SK-N-DZ (cell line): ENCODE data around the gene TLCD4.

DNA sequence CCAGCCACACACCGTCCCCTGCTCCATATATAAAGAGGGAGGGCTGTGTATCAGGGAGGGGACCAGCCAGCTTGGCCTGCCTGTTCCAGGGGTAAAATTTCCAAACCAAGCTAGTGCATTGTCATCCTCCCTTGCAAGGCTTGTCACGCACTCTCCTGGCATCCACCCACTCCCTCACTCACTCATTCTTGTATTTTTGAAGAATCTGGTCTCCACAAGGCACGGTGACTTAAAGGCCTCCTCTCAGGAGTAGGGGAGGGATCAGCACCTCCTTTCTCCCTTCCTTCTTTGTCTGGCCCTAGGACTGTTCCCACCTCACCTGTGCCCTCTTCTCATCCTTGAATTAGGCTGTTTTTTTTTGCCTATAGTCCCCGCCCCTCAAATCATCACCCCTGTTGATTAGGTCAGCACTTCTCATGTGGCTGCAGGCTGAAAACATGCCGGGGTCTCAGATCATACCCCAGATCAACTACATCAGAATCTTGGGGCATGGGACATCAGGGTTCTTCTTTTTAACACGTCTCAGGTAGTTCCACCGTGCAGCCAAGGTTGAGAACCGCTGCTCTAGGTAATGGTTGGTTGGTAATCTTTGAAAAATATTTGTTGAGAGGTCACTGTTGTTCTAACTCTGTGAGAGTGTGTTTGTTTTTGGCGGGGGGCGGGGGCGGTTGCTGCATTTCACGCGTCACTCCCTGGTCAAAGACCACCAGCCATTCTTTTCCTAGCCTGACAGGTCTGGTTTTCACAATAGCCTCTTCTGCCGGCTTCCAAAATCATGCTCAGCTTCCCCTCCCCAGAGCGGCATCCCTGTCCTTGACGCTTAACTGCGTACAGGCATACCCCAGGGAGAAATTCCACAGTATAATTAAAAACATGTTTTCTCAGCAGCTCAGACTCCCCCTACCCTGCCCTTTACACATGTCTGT lies 4.8 kb downstream of the ABCA4 start:
RAMPAGE:
- cytosol, long total RNA = no peak
- nucleus, long total RNA = no peak

GRCh38 chr1:94125640-94125963 lies 4.7 kb upstream of the ABCA4 start:
RAMPAGE:
- cytosol, long total RNA = no peak
- nucleus, long total RNA = no peak

DNA sequence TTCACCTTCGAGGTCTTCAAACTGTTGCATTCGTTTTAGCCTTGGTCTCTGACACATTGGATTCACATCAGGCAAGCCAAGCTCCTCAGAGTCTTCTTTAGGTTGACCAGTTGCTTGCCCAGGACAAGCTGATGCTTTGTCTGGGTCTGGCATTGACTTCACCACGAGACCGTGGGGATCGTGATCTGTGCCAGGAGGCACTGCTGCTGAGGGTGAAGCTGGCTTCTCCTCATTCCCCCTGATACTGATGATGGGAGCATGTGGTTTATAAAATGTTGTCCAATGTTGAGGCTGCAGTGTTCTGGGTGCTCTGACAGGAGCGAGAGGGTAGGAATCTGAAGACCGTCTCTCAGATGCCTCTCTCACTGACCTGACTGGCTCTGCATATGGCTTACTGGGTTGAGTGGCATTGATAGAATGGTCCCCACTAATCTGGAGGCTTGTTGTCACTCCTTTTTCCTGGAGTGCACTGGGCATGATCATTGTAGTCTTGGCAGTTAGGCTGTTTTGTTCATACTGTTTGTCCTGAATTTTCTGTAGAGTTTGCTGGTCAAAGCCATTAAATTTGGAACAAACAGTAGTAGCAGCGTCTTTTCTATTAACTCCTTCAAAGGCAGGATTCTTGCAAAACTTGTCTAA lies 53.1 kb upstream of the ABCA4 start:
RAMPAGE:
- cytosol, long total RNA = no peak
- nucleus, long total RNA = no peak

DNA sequence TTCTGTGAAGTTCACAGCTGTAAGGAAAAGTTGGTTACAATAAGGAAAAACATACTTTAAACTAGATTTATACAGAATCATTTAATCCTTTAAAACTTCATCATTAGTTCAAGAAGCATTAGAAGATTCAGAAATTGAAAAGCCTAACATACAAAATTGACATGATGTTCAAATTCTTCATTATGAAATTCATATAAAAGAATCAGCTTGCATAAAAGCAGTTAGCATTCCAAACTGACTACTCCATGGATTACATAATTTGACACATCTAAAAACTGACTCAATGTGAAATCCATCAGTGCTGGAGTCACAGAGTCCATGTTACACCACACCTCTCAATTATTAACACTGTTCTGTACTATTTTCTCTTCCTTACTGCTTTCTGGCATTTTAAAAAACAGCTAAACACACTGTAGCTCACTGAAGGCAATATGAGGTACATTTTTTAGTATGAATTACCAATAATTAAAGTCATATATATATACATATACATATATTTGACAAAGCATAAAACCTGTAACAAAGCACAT lies 28.0 kb downstream of the ARHGAP29 start:
RAMPAGE:
- cytosol, long total RNA = no peak
- nucleus, long total RNA = no peak

RAMPAGE:
- cytosol, long total RNA = no peak
- nucleus, long total RNA = no peak
These were observed 2.7 kb downstream of the ARHGAP29 start for GRCh38 chr1:94234593-94235241.

DNA sequence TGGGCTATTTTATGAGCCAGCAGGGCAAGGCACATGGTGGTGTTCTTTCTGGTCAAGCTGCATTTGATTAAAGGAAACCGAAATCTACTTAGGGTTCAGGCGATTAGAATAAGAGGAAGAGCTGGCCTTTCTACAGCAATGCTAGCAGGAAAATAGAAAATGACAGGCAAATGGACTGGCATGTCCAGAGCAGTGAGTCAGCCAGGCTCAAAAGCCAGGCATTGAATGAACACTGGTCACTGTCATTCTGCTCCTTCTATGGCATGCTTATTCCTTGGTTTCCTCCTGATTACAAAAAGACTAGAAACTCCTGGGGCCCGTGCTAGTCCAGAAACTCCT lies 28.6 kb upstream of the ARHGAP29 start:
RAMPAGE:
- cytosol, long total RNA = no peak
- nucleus, long total RNA = no peak

GRCh38 chr1:94299624-94299930 lies 62.2 kb upstream of the ARHGAP29 start:
RAMPAGE:
- cytosol, long total RNA = no peak
- nucleus, long total RNA = no peak

RAMPAGE:
- cytosol, long total RNA = no peak
- nucleus, long total RNA = no peak
These were observed 5.5 kb downstream of the F3 start for GRCh38 chr1:94535954-94536532.

DNA sequence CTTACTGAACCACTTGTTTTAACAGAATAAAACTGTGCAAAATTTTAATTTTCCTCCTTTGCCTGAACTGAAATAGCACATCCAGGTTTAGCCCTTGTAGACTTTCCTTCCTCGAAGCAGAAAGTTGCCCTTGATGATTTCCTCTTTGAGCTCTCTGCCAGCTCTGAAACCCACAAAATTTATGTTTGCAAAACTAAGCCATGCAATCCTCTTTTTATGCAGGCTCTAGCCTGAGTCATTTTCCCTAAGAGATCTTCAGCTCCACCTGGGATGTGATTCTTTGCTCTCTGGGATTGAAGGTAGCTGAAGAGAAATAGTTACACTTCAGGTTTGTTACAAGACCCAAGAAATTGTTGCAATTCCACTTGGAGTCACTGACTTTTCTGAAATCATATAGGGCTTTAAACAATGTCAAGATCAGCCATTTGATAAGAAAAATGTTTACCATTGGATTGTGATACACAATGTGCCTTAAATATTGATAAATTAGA lies 1.5 kb upstream of the F3 start:
RAMPAGE:
- cytosol, long total RNA = no peak
- nucleus, long total RNA = no peak

DNA sequence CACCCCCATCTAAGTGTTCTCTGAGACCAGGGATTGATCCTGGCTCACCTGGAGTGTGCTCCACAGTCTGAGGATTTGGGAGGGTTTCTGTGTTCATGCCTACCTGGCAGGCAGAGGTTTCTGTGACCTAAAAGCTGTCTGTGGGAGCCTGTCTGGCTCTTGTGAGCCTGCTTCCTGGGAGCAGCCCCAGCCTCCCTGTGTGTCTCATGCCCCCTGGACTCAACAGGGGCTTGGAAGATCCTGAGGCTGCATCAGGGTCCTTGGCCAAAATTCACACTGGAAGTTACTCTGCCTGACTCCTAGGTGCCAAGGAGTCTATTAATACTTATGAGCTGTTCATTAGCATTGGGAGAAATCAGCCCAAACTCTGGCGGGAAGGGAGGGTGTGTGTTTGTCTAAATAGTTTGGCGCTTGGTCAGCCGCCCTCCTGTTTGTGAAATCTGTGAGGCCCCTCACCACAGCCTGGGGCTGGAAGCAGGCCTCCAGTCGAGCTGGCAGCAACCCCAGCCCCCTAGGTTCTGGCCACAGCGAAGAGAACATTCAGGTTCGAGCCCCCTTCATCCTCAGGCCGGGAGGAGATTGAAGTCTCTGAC lies 82.0 kb upstream of the F3 start:
RAMPAGE:
- cytosol, long total RNA = no peak
- nucleus, long total RNA = no peak

DNA sequence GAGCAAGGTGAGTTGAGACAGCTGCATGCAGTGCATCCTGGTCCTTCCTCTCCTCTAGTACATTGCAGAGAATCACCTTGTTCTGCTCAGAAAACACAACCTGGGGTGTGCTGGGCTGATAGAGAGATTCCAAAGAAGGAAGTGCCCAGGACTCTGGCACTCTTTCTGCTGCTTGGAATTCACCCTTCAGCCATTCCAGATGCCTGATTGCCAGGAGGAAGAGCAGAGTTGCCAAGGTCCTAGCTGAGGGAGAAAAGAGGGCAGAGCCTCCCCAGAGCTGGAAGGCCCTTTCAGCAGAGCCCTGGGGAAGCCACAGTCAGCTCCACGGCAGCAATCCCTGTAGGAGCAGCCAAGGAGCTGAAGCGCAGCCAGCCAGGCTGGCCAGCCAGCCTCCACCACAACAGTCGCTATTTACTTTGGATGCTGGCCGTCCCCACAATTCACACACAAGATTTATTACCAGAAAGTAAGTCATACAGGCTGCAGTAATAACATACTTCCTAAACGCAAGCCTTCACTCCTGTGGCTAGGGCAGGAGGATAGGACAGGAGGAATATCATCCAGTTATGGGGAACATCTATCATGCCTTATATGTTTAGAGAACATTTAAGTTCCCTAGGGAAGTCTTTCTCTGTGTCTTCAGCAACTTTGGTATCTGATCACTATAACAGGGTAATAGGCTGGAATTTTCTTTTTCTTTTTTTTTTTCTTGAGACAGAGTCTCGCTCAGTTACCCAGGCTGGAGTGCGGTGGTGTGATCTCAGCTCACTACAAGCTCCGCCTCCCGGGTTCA lies 36.7 kb upstream of the SLC44A3 start:
RAMPAGE:
- cytosol, long total RNA = no peak
- nucleus, long total RNA = no peak

RAMPAGE:
- cytosol, long total RNA = no peak
- nucleus, long total RNA = no peak
These were observed 34.5 kb downstream of the SLC44A3 start for GRCh38 chr1:94854304-94855333.

DNA sequence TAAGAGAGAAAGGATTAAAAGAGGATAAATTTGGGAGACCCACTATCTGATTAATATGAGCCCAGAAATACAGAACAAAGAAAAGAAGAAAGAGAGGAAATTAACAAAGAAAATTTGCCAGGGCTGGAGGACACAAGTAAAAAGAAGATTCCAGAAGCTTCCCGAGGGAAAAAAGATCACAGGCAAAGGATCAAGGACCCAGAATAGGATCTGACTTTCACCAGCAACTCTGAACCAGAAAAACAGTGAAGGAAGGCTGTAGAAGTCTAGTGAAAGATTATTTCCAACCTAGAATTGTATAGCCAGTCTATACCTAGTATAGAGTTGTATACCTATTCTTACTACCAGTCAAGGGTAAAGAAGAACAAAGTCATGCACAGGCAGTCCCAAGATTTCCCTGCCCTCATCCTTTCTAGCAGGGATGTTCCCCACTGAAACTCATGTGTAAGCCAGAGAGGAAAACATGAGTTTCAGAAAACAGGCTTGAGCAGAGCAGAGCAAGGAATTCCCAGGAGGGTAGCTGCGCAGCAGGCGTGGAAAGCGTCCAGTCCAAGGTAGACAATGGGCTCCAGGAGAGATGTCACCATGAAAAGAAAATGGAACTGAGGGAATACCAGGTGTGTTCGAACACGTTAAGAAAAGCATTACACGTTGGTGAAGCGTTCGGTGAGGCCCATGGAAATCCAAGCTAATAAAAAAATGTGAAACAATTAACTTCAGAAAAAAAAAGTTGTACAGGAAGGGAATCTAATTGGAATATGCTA lies 40.4 kb downstream of the SLC44A3 start:
RAMPAGE:
- cytosol, long total RNA = no peak
- nucleus, long total RNA = no peak

GRCh38 chr1:94892799-94893406 lies 34.0 kb downstream of the CNN3 start:
RAMPAGE:
- cytosol, long total RNA = no peak
- nucleus, long total RNA = no peak

RAMPAGE:
- cytosol, long total RNA = no peak
- nucleus, long total RNA = no peak
These were observed 70.2 kb downstream of the ALG14 start for GRCh38 chr1:95002512-95003050.

DNA sequence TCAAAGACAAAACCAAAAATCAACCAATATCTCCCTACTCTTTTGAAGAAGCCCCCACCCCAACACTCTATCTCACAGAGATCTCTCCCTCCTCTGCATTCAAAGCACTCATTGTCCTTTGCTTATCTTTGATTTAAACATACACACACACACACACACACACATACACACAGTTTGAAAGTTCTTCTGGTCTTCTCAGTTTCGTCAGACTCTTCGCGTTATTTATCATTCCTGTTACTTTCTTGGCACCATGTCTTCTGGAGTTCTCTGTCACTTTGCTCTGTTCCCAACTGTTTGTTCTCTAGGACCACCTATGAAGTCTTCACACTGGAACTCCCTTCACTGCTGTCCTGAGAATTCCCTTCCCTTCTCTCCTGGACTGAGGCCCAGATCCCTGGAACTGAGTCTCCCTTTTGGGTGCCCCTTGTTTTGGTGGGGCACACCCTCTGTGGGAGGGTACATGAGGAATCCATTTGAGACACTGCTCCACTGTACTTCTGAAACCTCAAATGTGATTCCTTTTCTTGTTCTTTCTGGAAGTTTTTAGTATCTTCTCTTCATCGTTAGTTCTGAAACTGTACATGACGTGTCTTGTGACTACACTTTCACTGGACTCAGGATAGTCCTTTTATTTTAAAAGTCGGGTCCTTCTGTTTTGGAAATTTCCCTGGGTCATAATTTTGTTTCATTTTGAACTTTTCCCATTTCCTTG lies 30.4 kb downstream of the ALG14 start:
RAMPAGE:
- cytosol, long total RNA = no peak
- nucleus, long total RNA = no peak

DNA sequence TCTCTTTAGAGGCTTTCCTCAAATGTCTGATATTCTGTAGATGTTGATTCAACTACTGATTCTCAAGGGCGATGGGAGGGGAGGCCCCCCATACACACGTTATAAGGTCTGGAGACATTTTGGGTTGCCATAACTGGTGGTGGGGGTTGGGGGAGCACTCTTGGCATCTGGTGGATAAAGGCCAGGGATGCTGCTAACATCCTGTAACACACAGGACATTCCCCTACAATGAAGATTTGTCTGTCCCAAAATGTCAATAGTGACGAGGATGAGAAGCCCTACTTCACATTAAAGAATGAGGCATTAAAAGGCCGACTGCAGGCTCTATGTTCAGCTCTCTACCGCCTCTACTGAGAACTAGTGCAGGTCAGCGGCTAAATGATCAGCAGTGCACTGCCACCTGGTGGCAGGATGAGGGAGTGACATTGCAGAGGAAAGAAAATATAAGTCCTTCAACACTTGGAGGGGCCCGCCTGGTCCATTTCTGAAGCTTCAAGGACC lies 29.5 kb downstream of the ALG14 start:
RAMPAGE:
- cytosol, long total RNA = no peak
- nucleus, long total RNA = no peak

DNA sequence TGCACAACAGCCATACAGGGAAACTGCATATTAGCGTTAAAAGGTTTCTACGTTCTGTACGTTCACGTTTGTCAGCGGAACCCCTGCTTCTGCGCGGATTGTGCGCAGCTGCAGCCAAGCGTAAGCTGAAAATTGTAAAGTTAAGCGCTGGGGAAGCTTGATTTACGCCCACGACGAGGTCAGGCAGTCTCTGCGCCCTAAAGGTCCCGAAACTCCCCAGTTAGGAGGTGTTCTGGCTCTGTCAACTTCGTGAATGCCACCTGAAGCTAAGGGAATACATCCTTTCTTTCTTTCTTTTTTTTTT lies 337 bp upstream of the ALG14 start:
RAMPAGE:
- cytosol, long total RNA = no peak
- nucleus, long total RNA = no peak

RAMPAGE:
- cytosol, long total RNA = no peak
- nucleus, long total RNA = no peak
These were observed at the start of gene TLCD4 for GRCh38 chr1:95117066-95118073. TSS of gene TLCD4 (plus strand) at chr1:95117355.

DNA sequence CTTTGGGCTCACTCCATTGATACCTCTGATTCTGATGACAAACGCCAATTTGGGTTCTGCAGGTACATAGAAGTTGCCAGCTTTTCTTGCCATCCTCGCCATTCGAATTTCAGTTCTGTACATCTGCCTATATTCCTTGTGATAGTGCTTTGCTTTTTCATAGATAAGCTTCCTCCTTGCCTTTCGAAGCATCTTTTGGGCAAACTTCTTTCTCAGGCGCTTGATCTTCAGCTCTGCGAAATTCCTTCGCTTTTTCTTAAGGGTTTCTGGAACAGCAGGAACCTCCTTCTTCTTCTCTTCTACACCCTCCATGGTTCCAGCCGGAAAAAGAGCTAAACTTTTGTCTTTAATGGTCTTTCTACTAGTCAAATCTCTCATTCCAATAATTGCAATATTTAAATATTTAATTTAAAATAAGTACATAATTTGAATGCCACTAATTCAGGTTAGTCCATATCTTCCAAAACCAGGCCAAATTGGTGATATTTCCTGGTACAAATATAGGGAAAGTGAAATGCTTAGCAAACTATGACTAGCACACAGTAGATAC lies 42.2 kb upstream of the PTBP2 start:
RAMPAGE:
- cytosol, long total RNA = no peak
- nucleus, long total RNA = no peak